ENCODE measurements around a stretch of chr5.

DNA sequence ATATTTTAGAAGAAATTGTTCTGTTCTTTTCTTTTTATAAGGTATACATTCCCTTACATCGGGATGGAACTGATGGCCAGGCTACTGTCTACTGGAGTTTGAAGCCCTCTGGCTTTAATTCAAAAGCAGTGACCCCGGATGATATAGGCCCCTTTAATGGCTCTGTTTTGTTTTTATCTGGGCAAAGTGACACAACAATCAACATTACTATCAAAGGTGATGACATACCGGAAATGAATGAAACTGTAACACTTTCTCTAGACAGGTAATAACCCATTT, 79.0 kb downstream of the ADGRV1 start:
- PRO-cap, 4 experiments: no peak in any of the 4 experiments
- RAMPAGE, long total RNA, 4 experiments: no peak in any of the 4 experiments

DNA sequence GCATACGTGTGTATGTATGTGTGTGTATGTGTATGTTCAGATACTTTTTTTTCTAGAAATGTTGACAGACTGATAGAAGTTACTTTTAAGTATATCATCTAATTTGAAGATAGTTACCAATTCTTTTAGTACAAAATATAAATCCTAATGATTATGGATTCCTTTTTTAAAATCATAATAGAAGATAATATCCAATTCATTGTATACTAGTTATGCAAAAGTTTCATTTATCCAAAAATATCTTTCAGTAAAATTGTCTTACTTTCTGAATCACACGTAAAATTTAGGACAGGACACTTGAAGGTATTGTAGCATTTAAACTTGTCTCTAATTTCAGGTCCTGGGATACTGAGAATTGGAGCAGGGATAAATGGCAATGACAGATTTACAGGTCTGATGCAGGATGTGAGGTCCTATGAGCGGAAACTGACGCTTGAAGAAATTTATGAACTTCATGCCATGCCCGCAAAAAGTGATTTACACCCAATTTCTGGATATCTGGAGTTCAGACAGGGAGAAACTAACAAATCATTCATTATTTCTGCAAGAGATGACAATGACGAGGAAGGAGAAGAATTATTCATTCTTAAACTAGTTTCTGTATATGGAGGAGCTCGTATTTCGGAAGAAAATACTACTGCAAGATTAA, 99.1 kb downstream of the ADGRV1 start:
- PRO-cap, 4 experiments: no peak in any of the 4 experiments
- RAMPAGE, long total RNA, 4 experiments: no peak in any of the 4 experiments

GRCh38 chr5:90877063-90877375, 318.4 kb downstream of the ADGRV1 start:
- PRO-cap, 4 experiments: no peak in any of the 4 experiments
- RAMPAGE, long total RNA, 4 experiments: no peak in any of the 4 experiments

DNA sequence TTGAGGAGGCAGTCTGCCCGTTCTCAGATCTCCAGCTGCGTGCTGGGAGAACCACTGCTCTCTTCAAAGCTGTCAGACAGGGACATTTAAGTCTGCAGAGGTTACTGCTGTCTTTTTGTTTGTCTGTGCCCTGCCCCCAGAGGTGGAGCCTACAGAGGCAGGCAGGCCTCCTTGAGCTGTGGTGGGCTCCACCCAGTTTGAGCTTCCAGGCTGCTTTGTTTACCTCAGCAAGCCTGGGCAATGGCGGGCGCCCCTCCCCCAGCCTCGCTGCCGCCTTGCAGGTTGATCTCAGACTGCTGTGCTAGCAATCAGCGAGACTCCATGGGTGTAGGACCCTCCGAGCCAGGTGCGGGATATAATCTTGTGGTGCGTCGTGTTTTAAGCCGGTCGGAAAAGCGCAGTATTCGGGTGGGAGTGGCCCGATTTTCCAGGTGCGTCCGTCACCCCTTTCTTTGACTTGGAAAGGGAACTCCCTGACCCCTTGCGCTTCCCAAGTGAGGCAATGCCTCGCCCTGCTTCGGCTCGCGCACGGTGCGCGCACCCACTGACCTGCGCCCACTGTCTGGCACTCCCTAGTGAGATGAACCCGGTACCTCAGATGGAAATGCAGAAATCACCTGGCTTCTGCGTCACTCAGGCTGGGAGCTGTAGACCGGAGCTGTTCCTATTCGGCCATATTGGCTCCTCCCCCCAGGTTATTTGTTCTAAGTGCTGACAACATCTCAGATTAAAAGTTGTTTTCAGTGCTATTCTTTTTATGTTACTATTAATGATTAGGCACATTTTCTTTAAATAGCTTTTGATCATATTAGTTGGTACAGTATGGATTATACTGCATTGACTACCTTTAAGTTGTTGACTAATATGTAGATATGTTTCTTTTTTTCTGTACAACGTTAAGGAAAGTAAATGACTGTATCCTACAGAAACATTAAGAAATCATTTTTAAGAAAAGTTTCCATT, 370.7 kb downstream of the ADGRV1 start:
- PRO-cap, 4 experiments: no peak in any of the 4 experiments
- RAMPAGE, long total RNA, 4 experiments: no peak in any of the 4 experiments

DNA sequence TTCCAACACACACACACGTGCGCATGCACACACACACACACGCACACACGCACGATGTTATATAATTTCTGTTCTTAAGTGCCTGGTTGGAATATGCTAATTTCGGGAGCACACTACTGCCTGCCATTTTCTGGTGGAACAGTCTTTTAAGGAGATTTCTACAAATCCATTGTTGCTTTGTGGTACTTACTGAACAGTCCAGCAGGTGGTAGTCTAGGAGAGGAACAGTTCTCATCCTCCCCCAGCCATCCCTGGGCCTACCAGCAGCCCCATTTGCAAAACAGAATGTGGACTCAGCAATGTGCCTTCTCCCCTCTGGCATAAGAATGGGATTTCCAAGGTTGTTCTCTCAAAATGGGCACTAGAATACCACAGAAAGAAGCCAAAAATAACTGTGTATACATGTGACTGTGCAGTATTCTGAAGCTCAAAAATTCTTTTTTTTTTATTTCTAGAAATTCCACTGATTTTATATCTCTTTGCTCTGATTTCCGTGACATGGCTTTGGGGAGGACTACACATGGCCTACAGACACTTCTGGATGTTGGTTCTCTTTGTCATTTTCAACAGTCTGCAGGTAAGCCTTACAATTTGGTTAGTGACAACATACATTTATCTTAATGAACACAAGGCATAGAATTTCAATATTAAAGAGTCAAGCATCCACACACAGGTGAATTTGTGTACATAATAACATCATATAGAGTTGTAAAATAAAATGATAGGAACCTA, 281.2 kb downstream of the ARRDC3 start:
- PRO-cap, 4 experiments: no peak in any of the 4 experiments
- RAMPAGE, long total RNA, 4 experiments: no peak in any of the 4 experiments

- PRO-cap, 4 experiments: no peak in any of the 4 experiments
- RAMPAGE, long total RNA, 4 experiments: no peak in any of the 4 experiments
These were observed 50.8 kb downstream of the ARRDC3 start for GRCh38 chr5:91332330-91332747.

DNA sequence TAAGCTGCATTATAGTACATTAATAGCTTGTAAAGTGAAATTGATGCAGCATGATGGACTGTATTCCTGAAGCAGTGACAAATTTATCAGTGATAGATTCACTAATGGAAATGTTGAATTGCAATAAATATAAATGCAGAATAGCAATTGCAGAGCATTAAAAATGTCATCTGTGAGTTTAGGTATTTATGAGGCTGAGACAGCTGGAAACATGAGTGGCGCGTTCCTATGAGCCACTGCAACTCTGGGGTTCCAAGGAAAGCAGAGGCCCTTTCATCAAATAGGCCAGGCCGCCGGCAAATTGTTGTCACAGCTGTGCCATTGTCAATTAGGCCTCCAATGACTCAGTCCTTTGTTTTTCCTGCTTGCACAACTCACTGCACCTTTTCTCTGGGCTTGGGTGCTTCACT, 655.9 kb upstream of the NR2F1 start:
- PRO-cap, 4 experiments: no peak in any of the 4 experiments
- RAMPAGE, long total RNA, 4 experiments: no peak in any of the 4 experiments

GRCh38 chr5:93579401-93580401, 3.3 kb upstream of the NR2F1 start:
- PRO-cap, 4 experiments: peak in 2 of 4 experiments; most common plus-strand start chr5:93580048 (in 2); most common minus-strand start chr5:93579827 (in 1)
- RAMPAGE, long total RNA, 4 experiments: no peak in any of the 4 experiments

GRCh38 chr5:93580402-93581391, 2.3 kb upstream of the NR2F1 start:
- PRO-cap, 4 experiments: peak in 4 of 4 experiments; most common plus-strand start chr5:93580488 (in 1); most common minus-strand start chr5:93581030 (in 4)
- RAMPAGE, long total RNA, 4 experiments: start-site peak on the minus strand in 3 of 4 experiments, at chr5:93580594-93581315 at its widest, 7 to 60 reads per replicate

DNA sequence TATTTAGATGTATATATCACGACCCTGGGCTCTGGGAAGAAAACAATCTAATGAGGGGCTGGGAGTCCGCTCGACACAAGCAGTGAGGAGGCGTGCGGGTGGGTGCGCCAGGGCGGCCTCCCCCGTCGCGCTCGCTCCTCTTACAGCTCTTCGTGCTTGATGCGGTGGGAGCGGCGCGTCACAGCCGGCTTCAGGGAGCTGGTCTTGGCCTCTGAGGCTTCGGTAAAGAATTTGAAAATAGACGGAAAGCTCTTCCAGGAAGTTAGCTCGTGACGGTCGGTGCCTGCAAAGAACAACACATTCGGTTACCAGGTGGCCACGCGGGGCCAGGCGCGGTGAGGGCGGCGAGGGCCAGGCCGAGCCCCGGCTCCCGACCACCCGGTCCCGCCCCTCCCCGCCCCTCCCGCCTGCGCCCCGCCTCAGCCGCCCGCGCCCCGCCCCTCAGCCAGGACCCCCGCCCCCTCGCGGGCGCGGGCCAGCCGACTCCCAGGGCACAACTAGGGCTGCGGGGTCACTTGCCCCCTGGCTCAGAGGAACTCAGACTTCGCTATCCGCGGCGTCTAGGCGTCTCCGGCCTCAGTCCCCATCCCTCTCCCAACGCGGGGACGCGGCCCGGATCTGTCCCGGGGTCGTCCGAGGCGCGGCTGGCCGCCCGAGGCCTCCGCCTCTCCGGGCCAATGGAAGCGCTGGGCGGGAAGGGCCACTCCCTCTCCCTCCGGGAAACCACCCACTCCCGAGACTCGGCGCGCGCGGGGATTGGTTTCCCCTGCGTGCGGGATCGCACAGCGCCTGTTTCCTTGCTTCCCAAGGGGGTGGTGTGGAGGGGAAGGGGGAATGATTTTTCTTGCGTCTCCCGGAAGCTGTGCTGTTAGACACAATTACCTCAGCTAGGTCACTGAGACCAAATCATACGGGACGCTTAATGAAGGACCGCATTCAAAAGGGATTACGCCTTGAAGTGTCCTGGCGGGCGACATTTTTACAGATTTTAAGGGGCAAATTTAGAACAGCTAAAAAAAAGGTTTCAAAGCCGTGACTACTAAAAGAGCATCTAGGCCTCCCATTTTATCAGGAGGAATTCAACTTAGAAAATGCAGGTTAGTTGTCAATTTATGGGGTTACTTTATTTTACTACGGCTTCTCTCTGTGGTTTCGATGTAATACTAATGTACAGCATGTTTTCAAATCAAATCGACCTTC, 38.2 kb downstream of the NR2F1 start:
- PRO-cap, 4 experiments: peak in 4 of 4 experiments; most common plus-strand start position 759 of the sequence (in 3); most common minus-strand start position 679 of the sequence (in 4)
- RAMPAGE, long total RNA, 4 experiments: no peak in any of the 4 experiments

GRCh38 chr5:93790568-93790857, 49.1 kb upstream of the POU5F2 start:
- PRO-cap, 4 experiments: no peak in any of the 4 experiments
- RAMPAGE, long total RNA, 4 experiments: no peak in any of the 4 experiments

DNA sequence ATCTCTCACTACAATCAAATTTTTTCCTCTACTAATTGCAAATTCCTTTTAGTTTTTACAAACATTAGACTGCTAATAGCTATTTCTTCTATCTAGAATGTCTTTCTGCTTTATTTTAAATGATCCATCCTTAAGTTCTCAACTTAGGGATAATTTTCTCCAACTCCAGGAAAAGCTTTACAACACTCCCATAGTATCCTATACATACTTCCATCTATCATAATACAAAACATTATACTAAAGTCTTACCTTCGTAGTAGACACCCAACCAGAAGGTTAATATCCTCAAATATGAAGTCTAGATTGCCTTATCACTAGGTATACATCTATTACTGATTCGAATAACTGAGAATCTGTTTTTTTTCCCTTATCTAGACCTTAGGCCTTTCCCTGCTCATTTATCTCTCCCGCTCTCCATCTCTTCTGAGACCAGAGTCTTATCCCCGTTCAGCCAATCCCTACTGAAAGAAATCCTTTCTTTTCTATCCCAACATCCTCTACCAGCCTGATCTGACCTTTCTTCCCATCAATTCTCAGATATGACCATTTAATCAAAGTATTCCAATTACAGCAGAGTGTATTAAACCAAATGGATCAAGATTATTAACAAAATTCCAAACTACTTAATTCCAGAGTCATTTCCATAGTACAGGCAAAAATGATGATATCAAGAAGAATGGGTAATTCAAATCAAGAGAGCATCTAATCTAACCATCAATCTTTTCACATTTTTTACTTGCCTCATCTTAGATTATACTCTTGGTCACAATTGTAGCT, 15.8 kb downstream of the FAM172A start:
- PRO-cap, 4 experiments: no peak in any of the 4 experiments
- RAMPAGE, long total RNA, 4 experiments: no peak in any of the 4 experiments

DNA sequence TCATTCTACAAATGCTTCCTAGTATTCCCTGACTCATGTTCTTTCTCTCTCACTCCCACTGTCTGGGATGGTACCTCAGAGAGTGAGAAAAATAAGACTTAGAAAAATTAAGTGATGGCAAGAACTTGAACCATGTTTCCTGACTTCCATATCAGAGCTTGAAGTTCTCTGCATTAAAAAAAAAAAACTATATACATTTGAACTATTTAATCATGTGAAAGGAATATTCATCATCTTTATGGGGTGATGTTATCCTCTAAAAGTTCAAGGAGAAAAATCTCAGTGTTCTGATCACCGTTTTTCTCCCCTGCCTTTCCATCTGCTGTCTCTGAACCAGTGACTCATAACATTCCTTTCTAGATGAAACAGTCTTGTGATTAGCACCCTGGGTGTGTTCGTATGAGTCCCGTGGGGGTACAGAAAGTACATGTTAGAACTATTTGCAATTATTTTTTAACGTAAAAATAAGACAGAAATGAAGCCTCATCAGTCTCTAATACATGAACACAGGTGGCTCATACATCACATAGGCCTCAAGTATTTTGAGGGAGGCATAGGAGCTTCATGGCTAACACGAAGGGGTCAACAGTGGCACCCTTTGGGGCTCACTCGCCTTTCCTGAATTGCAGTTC, 283.1 kb downstream of the SLF1 start:
- PRO-cap, 4 experiments: no peak in any of the 4 experiments
- RAMPAGE, long total RNA, 4 experiments: no peak in any of the 4 experiments

- PRO-cap, 4 experiments: no peak in any of the 4 experiments
- RAMPAGE, long total RNA, 4 experiments: no peak in any of the 4 experiments
These were observed 290.7 kb downstream of the SLF1 start for GRCh38 chr5:94909154-94909616.

- PRO-cap, 4 experiments: no peak in any of the 4 experiments
- RAMPAGE, long total RNA, 4 experiments: no peak in any of the 4 experiments
These were observed 257.5 kb downstream of the MCTP1 start for GRCh38 chr5:95027367-95027820.

GRCh38 chr5:95153688-95153887, 131.3 kb downstream of the MCTP1 start:
- PRO-cap, 4 experiments: no peak in any of the 4 experiments
- RAMPAGE, long total RNA, 4 experiments: no peak in any of the 4 experiments

- PRO-cap, 4 experiments: no peak in any of the 4 experiments
- RAMPAGE, long total RNA, 4 experiments: no peak in any of the 4 experiments
These were observed 6.4 kb downstream of the SKIC3 start for GRCh38 chr5:95548368-95548784.

GRCh38 chr5:95711487-95712257, 19.5 kb upstream of the RHOBTB3 start:
- PRO-cap, 4 experiments: no peak in any of the 4 experiments
- RAMPAGE, long total RNA, 4 experiments: no peak in any of the 4 experiments

GRCh38 chr5:95760120-95761130, 29.3 kb downstream of the RHOBTB3 start:
- PRO-cap, 4 experiments: no peak in any of the 4 experiments
- RAMPAGE, long total RNA, 4 experiments: no peak in any of the 4 experiments

GRCh38 chr5:95816679-95817187, 5.8 kb downstream of the GLRX start:
- PRO-cap, 4 experiments: no peak in any of the 4 experiments
- RAMPAGE, long total RNA, 4 experiments: no peak in any of the 4 experiments

Measured in spleen (tissue), 7 donors.